Measurements from ENCODE around the gene CNDP2.

DNA sequence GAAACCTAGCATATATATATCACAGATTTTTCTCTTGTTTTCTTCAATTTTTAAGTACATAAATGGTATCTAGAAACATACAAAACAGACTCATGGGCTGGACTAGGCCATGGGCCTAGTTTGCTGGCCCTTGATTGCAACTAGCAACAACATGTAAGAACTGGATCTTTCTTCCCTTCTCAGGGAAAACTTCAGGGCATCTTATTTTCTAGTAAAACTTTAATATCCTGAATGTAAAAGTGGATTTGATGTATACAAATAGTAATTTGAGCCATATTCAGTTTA, 323.7 kb downstream of the CDH19 start:
- PRO-cap, 2 experiments: no peak in any of the 2 experiments

DNA sequence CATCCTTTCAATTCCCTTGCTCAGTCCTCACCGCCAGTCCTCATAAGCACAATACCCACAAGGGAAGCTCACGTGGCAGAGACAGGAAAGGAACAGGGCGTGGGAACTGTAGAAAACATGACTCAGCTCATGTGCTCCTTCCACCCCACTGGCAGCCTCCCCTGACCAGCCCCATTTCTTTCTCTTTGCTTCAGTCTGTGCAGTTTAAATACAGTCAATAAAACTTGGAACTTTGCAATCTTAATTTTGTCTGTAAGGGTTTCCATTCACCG, 36.6 kb upstream of the CDH19 start:
- PRO-cap, 2 experiments: no peak in any of the 2 experiments

DNA sequence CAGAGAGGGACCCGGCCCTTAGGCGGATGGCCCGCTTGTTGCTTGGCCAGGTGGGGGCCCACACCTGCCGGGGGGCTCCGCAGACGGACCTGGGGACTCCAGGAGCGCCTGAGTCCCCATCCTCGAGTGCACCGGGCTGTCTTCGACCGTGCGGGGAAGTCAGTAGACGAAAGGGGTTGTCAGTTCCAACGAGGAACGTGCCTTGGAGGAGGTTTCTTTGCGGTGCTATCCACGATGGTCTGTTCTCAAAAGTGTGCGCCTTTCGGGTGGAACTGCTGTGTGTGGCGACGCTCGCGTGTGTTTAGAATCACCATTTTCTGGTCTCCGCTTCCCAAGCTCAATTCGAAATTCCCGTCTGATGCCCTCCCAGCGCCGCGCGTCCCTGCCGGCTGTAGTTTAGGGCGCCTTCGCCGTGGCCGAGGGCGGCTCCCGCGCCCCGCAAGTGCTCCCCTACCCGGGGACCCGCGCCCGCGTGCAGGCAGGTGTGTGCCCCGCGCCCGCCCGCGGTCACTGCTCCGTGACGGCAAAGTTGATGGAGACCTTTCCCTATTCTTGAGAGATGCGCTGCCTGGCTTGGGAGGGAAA, 814 bp downstream of the DOK6 start:
- PRO-cap, 2 experiments: no peak in any of the 2 experiments

DNA sequence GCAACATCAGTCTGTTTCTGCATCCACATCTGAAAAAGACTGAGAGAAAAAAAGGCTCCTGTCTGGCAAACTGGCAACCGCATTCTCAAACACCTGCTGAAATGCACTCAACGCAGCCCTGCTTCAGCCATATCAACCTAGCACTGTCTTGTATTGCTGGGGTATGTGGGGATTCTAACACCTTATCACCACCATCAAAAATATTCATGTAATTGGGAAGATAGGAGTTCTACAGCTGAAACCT, 52.6 kb downstream of the CD226 start:
- PRO-cap, 2 experiments: no peak in any of the 2 experiments

DNA sequence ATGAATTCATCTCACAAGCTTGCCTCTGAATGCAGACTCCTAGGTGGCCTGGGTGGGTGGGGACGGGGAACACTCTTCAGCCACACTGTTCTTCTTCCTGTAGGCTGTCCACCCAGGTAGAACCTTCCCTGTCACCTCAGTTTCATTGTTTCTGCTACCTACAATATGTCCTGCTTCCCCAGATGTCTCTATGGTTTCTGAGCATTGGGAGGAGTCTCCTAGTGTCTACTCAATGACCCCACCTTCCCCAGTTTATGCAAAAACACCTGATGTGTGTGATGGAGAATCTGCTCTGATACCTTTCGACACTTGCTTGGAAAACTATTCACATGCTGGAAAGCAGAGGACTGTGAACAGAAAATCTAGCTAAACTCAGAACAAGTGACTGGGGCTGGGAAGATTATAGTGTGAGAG, 7.4 kb upstream of the CD226 start:
- PRO-cap, 2 experiments: no peak in any of the 2 experiments

- PRO-cap, 2 experiments: no peak in any of the 2 experiments
Observed at GRCh38 chr18:69956479-69957350, 9.0 kb upstream of the CD226 start.

DNA sequence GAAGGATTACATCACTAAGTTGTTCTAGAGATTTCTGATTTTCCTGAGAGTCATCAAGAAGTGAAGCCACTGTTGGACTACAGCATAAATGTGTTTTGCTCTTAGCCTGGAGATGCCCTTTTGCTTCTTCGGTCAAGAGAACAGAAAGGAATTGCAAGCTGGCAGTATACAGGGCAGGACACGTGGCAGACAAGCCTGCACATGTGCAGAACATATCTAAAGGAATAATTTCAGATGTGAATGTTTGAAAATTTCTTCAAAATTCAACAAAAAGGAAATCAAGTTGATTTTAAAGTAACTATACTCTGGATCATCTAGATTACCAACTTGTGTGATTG, 100.3 kb upstream of the CD226 start:
- PRO-cap, 2 experiments: no peak in any of the 2 experiments

DNA sequence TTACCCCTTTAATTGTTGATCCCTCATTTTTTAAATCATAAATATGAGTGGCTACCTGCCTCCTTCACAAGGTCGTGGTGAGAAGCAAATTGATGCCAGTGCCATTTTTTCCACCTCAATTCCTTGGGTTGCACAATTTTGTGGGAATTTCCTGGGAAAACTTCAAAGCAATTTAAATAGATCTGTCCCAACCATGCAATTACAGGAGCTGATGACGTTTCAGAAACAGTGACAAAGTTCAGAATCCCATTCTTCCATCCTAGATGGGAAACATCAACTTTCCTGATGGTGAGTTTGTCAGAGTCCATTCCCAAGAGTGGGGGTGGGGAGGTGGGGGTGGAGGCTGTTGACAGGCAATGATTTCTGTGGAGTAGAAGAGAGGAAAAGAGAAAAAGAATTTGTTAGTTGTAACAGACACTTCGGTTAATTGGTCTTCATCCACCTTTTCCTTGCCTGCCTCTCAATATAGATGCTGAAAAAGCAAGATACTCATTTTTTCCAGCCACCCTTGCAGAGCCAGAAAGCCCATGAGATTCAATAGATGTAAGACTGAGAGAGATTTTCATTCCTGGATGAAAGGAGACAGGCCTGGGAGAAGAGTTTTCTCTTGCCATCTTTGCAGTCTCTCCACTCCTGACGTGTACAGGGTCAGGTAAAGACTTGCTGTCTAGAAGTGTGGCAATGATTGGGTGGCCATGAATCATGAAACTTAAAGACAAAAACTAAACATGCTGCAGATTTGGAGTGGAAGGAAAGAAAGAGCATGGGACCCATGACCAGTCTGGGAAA, 47.2 kb downstream of the SOCS6 start:
- PRO-cap, 2 experiments: no peak in any of the 2 experiments

DNA sequence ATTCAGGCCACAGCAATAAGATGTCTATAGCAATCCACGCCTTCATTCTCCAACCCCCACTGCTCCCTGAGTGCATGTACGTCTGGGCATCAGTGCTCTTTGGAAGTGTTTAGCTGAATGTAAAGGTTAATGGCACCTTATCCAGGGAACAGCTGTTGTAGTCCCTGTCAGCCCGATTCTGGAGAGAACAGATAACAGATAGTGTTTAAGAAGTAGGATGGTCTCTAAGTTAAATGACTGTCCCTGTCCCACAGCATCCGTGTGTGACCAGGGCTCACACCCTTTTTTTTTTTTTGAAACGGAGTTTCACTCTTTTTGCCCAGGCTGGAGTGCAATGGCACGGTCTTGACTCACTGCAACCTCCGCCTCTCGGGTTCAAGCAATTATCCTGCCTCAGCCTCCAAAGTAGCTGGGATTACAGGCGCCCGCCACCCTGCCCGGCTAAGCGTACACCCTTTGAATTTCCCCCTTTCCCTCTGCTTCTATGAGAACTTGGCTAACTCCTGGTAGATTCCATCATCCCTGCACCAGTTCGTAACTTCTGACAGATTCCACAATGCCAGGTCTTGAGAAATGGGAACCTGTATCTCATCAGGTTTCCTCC, 89.6 kb downstream of the SOCS6 start:
- PRO-cap, 2 experiments: no peak in any of the 2 experiments

GRCh38 chr18:70469631-70470396, 181.0 kb downstream of the SOCS6 start:
- PRO-cap, 2 experiments: no peak in any of the 2 experiments

GRCh38 chr18:70498914-70500050, 210.4 kb downstream of the SOCS6 start:
- PRO-cap, 2 experiments: no peak in any of the 2 experiments

GRCh38 chr18:70745620-70745994, 456.8 kb downstream of the SOCS6 start:
- PRO-cap, 2 experiments: peak in 1 of 2 experiments; most common minus-strand start chr18:70745745 (in 1)

DNA sequence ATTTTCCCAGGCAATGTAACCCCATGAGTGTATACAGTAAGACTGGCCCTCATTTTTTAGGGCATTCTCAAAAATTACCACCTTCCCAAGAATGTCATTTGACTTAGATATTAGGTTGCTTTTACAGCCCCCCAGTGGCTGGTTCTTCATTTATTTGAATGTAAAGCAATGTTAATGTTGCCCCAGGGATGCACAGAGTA, 530.9 kb downstream of the CBLN2 start:
- PRO-cap, 2 experiments: no peak in any of the 2 experiments

- PRO-cap, 2 experiments: no peak in any of the 2 experiments
Observed at GRCh38 chr18:74203775-74204317, 55.5 kb downstream of the TIMM21 start.

DNA sequence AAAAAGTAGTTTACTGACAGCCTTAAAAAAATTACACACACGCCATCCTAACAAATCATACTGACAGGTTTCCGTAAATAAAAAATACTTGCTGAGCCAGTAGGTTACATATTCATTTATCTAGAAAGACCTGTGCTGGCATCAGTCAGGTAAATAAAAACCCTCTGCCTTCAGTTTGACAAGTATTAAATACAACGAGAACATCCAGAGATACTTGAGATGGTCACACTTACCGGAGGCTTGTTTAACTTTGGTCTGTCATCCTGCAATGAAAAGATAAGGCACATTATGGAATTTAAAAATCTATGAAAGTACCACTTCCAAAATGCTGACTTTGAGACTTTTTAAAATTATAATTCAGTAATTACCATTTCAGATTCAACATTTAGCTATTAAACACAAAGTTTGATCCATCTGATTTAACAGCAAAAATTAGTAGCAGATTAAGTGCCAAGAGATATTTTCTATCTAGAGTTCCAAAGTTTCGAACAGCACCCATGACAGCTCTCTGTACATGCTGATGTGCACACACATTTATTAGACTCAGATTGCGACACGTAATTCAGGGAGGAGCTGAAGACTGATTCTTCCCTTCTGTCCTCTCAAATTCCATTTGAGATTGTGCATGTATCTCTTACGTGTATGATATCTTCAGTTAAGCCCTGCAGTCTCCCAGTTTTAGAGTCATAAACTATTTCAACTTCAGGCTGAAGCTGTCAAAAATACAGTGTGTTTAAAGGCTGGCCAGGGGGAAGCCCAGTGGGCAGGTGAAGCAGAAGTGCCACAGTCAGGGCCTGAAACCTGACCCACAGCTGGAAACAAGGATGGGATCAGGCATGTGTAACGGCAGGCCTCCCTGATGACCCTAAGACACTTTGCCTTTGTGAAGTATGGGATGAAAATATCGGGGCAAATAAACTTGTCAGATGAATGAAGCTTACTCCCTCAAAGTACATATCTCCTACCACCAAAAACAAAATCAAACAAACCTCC, 30.8 kb downstream of the CYB5A start:
- PRO-cap, 2 experiments: no peak in any of the 2 experiments

DNA sequence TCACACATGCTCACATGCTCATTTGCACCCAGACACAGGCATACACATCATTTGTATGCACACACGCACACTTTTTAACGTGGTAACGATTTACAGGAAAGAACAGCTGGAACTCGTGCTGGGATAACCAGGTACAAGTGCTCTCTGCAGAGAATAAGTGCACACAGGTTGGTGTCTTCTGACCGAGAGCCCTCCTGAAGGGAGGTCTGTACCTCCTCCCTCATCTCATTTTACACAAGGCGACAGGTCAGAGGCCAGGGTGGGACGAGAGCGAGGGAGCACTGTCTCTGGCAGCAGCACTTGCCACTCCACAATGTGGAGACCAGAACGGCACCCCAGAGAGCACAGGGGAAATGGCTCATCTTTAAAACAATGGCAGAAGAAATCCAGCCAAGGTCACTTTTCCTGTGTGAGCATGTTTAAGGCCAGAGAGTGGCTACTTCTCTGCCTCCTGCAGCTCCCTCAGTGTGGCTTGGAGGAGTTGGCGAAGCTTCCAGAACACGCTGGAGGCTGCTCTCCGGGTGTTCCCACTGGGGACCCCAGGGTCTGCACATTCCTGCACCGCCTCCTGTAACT, 21.0 kb downstream of the DIPK1C start:
- PRO-cap, 2 experiments: no peak in any of the 2 experiments

- PRO-cap, 2 experiments: no peak in any of the 2 experiments
Observed at GRCh38 chr18:74457641-74458654, 840 bp upstream of the DIPK1C start.

DNA sequence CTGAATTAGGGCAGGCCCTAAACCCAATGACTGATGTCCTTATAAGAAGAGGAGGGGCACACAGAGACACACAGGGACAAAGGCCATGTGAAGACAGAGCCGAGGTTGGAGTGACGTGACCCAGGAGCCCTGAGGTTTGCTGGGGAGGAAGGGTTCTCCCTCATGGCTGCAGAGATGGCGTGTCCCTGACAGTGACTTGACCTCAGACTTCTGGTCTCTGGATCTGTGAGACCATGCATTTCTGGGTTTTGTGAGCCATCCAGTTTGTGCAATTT, 15.8 kb upstream of the CNDP2 start:
- PRO-cap, 2 experiments: no peak in any of the 2 experiments

GRCh38 chr18:74495394-74496172, 580 bp upstream of the CNDP2 start:
- PRO-cap, 2 experiments: peak in 2 of 2 experiments; most common minus-strand start chr18:74496048 (in 2)

GRCh38 chr18:74496173-74497511, at the start of gene CNDP2:
CNDP2 (plus strand) TSS chr18:74496363.
- PRO-cap, 2 experiments: peak in 2 of 2 experiments; most common plus-strand start chr18:74496338 (in 2); most common minus-strand start chr18:74497174 (in 2)